Hair follicular keratinocyte (primary cell): ENCODE measurements around a stretch of chr6.

GRCh38 chr6:35302348-35303241 lies 5.0 kb downstream of the DEF6 start:
- RAMPAGE, long total RNA = no peak

DNA sequence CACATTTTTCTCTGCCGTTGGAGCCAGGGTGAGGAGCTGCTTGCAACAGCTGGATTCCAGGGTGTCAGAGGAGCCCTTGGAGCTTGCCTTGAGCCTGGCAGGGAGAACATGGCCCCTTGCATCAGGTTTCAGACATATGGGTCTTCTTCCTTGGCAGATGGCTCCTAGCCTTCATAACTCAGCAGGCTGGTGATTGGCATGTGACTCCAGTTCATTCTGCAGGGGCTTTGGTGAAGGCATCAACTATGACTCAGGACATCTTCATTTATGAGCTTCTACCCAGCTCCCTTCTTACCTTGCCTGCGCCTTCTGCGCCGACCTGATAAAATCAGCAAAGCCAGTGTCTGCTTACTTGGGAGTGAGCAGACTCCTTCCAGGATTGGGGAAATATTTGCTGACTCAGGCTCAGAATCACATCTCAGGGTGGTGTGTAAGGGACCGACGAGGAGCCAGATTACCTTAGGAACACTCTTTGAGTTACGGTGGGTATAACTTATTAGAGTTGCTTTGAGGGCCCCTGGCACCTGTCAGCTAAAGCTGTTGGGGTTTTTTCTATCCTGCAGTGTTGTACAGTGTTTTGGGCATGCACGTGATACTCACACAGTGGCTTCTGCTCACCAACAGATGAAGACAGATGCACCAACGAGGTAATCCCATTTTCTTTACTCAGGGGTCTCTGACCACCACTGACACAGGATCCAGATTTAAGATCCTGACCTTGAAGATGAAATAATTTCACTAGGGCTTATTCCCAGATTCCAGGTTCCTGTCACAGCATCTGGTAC lies 4.3 kb downstream of the PPARD start:
- RAMPAGE, long total RNA = no peak

DNA sequence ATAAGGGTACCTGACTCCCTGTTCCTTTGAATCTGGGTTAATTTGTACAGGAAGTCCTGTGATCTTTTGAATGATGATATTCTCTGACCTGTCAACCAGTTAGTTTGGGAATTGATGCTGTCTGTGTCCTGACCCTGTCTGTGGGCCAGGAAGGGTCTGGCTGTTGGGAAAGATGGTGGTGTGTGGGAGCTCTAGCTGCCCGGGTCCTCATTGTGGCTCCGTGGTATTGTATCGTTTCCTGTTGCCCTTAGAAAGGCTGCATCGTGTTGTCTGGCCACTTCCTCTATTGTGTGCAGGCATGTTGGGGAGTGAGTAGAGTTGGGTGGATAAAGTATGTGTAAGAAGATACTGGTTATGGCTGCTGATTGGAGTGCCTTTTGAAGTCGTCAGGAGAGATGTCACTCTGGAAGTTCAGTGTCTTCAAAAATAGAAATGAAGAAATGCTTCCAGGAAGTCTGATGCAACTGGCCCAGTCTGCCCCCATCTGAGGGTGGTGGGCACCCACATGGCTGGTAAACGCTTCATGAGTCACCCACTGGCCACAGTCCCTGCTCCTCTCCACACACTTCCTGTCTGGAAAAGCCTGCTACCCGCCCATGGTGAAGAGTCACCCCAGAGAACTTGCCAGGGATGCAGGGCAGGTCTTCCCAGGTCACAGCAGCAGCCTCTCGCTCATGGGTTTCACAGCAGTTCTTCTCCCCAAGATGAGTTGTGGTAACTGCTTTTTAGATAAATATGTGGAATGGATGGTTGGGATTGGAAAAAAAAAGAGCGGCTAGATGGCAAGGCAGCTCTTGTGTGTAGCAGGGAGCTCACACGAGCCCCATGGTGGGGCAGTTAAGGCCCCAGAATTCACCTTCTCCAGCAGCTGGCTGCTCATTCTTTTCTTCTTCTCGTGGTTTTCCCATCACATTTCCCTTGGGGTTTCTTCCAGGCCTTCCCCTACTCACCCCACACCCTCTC lies 28.0 kb downstream of the PPARD start:
- RAMPAGE, long total RNA = no peak

DNA sequence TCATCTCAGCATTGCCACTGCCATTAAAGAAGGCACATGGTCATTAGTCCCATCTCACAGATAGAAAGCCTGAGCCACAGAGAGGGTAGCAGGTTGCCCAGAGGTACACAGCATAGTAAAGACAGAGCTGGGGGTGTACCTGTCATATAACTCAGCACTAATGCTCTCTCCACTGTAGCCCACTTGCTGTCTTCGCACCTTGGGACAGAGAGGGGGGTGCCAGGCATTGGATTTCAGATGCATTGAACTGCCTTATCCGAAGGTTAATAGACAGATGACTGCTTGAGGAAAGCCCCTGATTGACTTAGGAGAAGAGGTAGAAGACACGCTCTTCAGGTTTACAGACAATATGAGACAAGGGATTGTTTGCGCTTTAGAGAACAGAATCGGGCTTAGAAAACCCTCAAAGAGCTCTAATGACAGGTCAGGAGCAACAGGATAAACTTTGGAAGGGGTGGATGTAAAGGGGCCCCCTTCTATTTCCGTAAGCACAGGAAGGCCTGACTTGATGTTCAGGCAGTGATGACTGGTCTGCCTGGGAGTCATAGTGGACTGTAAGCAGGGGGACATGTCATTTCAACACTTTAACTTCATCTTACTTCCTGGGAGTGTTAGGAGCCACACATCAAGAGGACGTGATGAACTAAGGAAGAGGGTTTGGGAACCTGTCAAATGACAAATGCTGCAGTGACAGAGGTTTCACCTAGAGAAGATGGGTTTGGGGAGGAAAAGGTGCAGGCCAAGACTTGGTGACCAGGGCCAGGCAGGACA lies 52.7 kb downstream of the PPARD start:
- RAMPAGE, long total RNA = no peak

DNA sequence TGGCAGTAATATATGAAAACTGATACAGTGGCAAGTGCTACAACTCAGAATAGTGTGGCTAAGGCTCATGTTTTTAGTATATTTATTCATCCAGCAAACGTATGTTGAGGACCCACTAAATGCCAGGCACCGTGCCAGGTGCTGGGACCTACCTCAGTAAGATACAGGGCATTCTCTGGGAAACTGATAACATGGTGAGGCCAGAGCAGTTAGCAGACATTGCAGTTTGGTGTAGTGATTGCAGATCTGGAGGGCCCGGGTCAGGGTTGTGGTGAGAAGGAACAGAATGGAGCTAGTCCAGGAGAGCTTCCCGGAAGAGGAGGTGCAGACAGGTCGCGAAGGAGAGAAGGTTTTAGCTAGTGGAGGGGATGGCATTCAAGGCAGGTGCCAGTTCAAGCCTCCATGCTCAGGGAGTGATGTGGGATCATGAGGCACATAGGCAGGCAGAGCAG lies 48.6 kb upstream of the FANCE start:
- RAMPAGE, long total RNA = no peak

DNA sequence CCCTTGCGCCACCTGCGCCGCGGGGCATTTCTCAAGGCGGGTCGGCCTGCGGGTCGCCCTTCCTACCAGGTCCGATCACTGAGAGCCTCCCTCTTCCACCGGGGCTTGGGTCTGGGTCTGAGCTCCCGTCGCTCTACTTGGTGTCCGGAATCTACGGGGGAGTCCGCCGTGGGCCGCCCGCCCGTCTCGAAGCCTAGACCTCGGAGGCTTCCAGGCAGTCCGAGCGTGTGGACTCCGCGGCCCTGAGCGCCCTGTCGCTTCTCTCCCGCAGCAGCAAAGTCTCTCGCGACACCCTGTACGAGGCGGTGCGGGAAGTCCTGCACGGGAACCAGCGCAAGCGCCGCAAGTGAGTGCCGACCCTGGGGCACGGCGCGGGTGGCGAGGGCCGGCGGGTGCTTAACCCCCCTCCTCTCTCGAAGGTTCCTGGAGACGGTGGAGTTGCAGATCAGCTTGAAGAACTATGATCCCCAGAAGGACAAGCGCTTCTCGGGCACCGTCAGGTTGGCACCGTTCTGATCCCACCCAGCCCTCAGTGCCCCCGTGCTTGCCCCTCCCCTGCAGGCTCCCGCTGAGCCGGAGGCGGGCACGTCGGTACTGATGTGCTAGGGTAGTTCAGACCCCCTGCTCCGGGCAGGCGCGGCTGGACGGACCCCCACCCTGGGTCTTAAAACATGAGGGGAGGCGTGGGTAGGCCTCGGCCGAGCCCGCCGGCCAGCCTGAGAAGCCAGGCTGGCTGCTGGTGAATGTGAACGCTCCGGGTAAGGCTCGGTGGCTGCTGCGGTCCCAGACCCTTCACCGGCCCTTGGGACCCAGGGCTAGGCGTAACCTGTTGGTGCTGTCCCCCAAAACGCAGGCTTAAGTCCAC lies 559 bp downstream of the RPL10A start:
- RAMPAGE, long total RNA = no peak

DNA sequence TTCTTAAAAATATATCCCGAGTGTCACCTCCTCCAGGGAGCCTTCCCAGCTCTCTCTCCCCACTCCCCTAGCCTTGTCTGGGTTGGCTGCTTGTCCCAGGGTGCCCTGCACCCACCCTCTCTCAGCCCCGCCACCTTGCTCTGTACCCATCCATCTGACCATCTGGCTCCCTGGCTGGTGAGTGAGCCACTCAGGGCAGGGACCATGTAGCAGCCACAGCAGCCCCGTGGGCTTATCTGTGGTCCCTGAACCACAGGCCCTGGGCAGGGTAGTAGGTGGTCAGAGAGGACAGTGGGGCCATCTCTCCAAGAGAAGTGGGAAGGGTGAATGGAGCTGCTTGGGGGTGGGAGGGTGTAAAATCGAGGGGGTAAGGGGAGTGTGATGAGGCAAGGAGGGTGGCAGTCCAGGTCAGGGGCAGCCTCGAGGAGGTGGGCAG lies 12.8 kb downstream of the TEAD3 start:
- RAMPAGE, long total RNA = no peak

- RAMPAGE, long total RNA = no peak
These were observed 6.7 kb downstream of the TEAD3 start for GRCh38 chr6:35489944-35490914.

GRCh38 chr6:35491315-35491981 lies 5.4 kb downstream of the TEAD3 start:
- RAMPAGE, long total RNA = no peak

GRCh38 chr6:35500666-35501185 lies 3.8 kb upstream of the TEAD3 start:
- RAMPAGE, long total RNA = no peak

- RAMPAGE, long total RNA = no peak
These were observed 10.0 kb upstream of the TULP1 start for GRCh38 chr6:35522692-35523119.

DNA sequence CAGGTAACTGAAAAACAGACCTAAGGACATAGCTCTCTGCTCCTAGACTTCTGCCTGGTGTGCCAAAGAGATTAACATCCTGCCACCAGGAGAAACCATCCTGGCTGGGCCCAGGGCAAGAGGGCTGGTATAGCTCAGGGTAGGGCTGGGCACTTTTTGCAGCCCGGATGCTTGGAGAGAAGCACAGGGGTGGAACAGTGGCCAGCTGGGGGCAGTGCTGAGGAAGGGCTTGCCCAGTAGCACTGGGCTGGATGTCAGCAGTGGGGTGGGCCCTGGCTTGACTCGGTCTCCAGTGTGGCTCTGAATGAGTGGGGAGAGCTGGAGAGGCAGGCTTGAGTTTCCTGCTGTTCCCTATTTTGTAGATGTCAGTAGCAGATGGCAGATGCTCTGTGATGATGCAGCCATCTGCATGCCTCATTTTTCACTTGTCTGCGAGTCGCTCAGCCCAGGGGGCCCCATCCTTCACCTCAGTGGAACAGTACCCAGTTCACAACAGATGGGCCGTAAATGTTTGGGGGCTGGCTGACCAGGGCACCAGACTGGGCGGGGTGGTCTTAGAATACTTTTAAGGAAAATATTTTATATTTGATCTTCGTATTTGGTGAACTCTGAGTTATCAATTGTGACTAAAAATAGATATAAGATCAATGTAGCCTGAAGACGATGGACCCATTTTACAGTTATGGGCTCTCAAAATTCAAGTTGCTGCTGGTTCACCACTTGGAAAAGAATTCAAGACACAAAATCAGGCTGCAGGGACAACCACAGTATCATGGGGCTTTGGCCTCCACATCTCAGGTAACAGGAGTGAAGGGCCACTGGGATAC lies 56.5 kb upstream of the TULP1 start:
- RAMPAGE, long total RNA = no peak

DNA sequence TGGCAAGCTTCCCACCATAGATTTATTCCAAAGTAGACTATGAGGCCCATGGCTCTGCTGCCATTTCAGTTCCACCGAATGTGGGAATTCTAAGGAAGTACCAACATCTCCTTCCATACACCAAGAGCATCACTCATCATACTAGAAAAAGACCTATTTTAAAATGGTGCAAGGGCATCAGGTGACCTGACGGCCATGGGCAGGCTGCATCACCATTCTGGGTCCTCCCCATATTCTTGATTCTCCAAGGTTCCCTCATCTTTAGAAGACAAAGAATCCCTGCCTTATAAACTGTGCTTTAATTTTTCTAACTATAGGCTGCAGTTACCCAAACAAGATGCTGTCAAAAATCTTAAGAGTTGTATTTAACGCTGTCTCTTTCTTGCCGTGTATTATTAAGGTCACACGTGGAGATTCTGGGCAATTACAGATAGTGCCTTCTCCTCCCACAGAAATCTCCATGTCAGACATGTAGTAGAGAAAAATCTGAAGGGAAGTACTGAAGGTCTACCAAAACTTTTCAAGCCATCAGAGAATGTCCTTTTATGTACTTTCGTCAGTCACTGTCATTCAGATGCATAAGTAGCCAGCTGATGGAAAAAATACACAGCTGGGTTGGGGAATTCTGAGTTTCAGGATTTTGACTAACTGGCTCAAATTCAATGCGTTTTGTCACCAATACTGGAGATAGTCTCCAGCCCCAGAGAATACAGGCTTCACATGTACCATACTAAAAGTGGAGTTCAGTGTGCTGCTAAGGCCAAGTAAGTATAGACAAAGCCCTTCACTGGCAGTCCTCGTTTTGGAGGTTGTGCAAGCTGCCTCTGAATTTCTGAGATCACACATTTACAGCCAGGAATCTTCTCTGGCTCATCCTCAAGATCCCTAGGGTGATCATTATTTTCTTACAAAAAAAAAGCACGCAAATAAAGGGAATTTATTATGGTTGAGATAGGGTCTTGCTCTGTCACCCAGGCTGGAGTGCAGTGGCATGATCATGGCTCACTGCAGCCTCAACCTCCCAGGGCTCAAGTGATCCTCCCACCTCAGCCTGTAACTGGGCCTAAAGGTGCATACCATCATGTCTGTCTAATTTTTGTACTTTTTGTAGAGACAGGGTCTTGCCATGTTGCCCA lies 59.1 kb upstream of the TULP1 start:
- RAMPAGE, long total RNA = no peak

- RAMPAGE, long total RNA = no peak
These were observed 84.0 kb upstream of the TULP1 start for GRCh38 chr6:35596483-35597293.

DNA sequence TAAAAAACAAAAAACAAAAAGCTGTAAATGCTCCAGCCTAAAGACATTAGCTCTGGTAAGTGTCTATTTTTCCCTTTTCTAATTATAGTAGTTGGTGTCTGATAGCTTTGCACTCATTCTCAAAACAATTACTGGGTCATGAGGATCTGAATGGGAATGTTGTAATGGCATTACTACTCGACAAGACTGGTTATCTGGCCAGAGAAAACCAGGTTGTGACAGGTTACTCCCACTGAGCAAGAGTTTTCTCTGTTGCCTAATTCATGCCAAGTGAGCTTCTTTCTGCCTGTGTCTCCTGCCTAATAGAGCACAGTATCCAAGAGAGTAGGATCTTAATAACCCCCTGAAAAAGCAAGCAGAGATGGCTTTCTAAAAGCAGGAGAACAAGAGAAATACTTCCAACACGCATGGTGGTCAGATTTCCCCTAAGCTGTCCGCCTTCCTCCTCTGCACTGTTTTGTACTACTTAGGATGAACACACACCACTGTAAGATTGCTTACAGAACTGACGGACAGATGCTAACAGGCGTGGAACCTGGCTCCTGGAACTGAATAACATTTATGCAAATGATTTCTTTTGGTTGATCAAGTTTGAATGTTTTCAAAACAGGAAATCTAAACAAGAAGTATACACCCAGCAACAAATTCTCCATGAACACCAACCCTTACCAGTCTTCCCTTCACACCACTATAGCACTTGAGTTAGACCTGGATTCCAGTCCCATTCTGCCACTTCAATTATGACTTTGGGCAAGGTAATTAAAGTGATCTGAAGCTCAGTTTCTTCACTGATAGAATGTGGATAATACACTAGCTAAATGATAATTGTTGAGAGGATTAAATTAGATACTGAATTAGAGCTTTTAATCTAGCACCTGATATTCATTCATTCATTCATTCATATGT lies 86.2 kb downstream of the FKBP5 start:
- RAMPAGE, long total RNA = no peak

DNA sequence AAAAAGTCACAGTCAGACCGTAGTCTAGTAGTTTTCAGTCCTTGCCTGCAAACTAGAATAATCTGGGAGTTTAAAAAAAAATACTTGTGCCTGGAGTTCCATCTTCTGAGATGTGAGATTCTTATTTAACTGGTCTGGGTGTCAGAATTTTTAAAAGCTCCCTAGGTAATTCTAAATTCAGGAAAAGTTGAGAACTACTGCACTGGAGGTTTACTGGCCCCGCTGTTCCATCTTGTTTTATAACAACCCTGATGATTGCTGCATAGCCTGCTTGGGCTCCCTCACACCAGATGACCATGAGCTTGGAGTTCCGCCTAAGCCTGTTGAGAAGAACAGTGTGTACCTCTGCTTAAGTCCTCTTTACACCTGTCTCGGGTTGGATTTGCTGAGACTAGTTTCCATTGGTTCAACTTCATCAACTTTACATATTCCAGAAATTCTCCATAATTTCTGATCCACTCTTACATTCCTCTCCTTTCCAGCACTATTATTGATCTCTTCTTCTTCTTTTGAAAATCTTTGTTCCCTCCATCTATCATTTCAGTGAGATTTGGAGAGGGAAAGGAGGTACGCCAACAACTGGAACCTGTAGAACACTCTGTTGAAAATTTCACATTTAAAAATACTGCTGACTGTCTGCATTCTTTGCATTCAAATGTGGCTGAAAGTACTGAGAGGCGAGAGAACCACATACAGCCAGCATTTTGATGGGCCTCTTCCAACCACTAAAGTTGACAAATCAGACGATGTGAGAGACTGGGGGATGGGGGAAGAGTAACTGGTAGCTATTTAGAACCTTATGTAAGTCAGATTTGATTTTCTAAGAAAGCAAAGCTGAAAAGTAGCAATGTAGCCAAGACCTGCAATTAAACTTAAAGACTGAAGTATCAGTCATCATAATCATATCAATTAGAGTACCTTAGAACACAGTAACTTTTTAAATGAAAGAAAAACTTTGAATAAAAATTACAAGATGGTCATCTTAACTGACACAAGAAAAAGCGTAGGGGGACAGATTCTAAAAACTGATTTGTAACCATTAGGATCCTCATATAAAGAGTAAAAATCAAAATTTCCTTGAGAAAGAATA lies 77.6 kb downstream of the FKBP5 start:
- RAMPAGE, long total RNA = no peak

DNA sequence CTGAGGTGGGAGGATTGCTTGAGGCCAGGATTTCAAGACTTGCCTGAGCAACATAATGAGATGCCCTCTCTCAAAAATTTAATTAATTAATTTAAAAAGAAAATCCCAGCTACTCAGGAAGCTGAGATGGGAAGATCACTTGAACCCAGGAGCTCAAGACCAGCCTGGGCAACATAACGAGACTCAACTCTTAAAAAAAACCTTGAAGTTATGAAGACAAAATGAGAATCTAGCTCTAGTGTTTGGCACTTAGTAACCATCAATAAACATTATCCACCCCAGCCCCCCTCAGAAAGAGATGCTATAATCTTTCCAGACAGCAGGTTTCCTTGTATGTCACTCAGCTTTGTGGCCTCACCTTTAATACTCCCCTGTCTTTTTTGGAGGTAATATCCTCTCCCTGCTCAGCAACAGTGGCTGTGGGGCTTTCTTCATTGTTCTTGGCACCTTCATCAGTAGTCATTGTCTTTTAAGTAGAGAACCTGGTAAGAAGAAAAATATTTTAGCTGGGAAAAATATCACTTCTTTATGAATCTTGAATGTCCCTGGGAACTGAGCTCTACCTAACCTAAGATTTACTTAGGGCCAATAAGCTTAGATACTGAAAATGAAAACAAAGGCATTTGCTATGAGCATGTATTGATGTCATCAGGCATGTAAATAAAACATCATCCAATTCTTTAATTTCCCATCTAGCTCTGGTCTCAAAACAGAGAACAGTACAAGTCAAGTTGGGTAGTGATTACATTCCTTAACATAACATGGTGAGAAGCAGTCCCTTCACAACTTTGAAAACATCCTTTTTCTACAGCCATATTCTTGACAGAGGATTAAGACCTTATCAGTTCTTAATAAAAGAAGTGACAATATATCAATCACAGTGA lies 46.1 kb downstream of the FKBP5 start:
- RAMPAGE, long total RNA = no peak

DNA sequence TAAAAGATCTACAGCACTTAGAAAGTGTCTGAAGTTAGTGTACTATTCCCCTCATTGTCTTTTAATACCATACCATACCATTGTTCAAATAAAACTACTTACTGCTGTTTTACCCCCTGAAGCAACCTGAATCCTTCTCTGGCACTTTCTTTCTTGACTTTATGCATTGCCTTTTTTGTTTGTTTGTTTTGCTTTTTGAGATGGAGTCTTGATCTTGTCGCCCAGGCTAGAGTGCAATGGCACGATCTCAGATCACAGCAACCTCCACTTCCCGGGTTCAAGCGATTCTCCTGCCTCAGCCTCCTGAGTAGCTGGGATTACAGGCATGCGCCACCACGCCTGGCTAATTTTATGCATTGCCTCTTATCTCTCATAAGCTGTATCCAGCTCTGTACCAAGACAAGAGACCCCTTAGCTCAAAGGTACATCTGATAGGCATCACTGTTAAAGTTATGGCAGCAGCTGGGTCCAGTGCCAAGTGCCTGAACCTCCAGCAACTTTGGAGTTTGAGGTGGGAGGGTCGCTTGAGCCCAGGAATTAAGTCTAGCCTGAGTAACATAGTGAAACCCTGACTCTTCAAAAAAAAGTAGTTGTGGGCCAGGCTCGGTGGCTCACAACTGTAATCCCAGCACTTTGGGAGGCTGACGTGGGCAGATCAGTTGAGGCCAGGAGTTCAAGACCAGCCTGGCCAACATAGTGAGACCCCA lies 34.1 kb downstream of the FKBP5 start:
- RAMPAGE, long total RNA = no peak

- RAMPAGE, long total RNA = no peak
These were observed 366 bp upstream of the FKBP5 start for GRCh38 chr6:35689027-35689534.

DNA sequence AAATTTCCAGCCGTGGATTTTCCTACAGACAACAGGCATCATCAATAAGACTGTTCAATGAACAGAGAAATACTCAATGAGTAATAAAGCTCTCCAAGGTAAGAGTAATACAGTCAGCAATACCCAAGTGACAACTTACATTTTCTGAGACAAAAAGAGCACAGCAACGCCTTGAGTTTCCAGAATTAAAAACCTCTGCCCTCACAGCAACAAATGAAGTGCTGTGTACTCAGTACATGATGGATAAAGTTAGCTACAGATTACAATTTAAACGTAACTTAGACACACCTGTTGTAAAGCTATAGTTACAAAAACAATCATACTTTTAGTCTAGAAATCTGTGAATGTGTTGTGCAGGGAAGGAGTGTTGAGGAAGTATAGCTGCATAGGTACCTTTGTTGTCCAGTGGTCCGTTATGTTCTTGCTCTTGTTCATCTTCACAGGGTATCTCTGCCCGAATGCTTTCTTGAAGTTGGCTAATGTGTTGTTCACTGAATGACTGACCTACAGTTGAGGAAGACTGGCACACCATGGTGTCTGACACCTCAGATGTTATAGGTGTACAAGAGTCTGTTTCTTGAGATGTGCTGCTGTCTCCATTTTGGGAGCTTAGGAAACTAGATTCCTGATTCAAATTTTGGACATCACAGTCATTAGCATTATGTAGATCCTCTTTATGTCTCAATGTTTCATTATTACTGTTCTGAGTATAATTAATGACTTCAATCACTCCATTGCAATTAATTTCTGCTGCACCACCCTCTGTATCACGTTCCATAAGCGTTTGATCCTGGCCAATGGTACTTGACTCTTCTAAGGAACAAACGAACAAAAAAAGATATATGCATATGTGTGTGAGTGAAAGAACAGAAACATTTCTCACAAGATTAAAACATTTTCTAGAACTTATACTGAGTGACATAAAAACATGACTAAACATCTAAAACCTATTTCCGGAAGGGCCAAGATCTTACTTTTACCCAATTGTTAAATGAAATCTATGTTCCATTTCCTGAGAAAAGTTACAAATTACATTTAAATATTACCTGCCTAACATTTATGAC lies 51.5 kb downstream of the SRPK1 start:
- RAMPAGE, long total RNA = no peak